Right lobe of liver (tissue), 4 donors: ENCODE measurements around a stretch of chr4.

GRCh38 chr4:76486816-76487258 lies 51.8 kb downstream of the SHROOM3 start:
- PRO-cap, 4 experiments, result peak in 4 of 4 experiments; most common plus-strand start chr4:76486838 (in 3)
- RAMPAGE, long total RNA, 2 experiments, result no peak in any of the 2 experiments

GRCh38 chr4:76526326-76527172 lies 91.5 kb downstream of the SHROOM3 start:
- PRO-cap, 4 experiments, result peak in 4 of 4 experiments; most common plus-strand start chr4:76526755 (in 3); most common minus-strand start chr4:76526654 (in 4)
- RAMPAGE, long total RNA, 2 experiments, result no peak in any of the 2 experiments

DNA sequence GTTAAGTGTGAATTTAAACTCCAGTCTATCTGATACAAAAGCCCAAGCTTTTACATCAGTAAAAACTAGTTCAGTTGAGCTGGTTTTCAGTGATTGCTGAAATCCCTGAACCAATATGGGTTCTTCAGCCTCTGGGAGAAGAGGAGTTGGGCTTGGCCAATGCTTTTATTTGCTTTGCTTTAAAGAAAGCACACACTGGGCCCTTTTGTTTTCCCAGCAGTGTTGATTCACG lies 136.1 kb downstream of the SHROOM3 start:
- PRO-cap, 4 experiments, result peak in 3 of 4 experiments; most common minus-strand start position 140 of the sequence (in 3)
- RAMPAGE, long total RNA, 2 experiments, result no peak in any of the 2 experiments

DNA sequence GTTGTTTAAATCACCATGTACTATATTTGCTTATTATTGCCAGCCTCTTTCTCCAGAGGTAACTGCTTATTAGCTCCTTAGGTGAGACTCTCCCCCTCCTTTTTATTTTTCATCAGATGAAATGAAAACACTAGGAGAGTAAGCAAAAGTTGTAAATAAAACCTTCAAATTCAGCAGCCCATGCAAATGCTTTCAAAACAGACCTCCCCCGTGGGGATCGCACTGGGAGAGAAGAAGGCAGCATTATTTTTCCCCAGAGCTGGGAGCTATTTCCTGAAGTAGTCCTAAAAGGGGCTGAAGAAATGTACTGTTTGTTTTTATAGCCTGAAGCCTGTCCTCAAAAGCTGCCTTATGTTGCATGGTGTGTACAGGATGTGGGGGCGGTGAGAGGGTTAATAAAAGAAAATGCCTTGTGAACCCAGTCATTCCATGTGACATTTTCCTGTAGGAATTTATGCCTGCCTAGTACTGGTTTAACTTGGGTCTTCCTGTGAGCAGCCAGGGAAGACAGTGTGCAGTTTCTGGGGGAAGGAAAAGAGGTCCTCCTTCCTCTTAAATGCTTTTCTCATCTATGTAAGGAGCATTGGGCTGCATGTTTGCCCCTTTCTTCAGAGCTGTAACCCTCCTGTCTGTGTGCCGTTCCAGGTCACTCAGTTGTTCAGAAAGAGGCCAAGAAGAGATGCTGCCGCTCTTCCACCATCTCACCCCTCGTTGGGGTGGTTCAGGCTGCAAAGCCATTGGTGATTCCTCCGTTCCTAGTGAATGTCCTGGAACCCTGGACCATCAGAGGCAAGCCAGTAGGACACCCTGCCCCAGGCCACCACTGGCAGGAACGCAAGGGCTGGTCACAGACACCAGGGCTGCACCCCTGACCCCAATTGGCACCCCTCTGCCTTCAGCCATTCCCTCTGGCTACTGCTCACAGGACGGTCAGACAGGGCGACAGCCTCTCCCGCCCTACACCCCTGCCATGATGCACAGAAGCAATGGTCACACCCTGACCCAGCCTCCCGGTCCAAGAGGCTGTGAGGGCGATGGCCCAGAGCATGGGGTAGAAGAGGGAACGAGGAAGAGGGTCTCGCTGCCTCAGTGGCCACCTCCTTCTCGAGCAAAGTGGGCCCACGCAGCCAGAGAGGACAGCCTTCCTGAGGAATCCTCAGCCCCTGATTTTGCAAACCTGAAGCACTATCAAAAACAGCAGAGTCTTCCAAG lies 143.9 kb downstream of the SOWAHB start:
- PRO-cap, 4 experiments, result peak in 1 of 4 experiments; most common plus-strand start position 929 of the sequence (in 1)
- RAMPAGE, long total RNA, 2 experiments, result no peak in any of the 2 experiments

DNA sequence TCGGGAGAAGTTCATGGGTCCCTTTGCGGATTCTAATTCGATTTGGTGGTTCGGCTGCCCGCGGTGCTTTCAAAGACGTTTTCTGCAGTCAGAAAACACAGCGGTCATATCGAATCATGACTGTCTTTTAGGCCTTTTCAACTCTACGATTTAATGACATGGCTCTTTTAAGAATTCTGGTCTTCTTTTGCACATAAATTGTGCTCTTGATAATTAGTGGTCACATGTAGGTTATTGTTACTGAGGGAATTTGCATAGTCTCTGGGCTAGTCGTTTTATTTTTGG lies 1.6 kb downstream of the SEPTIN11 start:
- PRO-cap, 4 experiments, result peak in 4 of 4 experiments; most common plus-strand start position 35 of the sequence (in 4)
- RAMPAGE, long total RNA, 2 experiments, result no peak in any of the 2 experiments

GRCh38 chr4:76954959-76955508 lies 5.5 kb downstream of the SEPTIN11 start:
- PRO-cap, 4 experiments, result no peak in any of the 4 experiments
- RAMPAGE, long total RNA, 2 experiments, result no peak in any of the 2 experiments

- PRO-cap, 4 experiments, result no peak in any of the 4 experiments
- RAMPAGE, long total RNA, 2 experiments, result no peak in any of the 2 experiments
Measured at GRCh38 chr4:77028304-77028957, 47.4 kb downstream of the CCNI start.

- PRO-cap, 4 experiments, result no peak in any of the 4 experiments
- RAMPAGE, long total RNA, 2 experiments, result no peak in any of the 2 experiments
Measured at GRCh38 chr4:77177304-77177725, 20.3 kb downstream of the CCNG2 start.

DNA sequence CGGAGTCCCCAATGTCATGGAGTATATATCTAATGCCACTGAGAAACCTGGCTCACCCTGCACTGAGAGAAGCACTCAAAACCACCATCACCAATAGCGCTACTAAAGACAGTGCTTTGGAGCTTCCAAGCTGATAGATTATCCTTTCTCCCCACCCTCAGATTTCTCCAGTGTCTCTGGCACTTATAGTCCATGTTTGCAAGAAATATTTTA lies 280 bp upstream of the CXCL13 start:
- PRO-cap, 4 experiments, result peak in 1 of 4 experiments; most common plus-strand start position 55 of the sequence (in 1)
- RAMPAGE, long total RNA, 2 experiments, result no peak in any of the 2 experiments

DNA sequence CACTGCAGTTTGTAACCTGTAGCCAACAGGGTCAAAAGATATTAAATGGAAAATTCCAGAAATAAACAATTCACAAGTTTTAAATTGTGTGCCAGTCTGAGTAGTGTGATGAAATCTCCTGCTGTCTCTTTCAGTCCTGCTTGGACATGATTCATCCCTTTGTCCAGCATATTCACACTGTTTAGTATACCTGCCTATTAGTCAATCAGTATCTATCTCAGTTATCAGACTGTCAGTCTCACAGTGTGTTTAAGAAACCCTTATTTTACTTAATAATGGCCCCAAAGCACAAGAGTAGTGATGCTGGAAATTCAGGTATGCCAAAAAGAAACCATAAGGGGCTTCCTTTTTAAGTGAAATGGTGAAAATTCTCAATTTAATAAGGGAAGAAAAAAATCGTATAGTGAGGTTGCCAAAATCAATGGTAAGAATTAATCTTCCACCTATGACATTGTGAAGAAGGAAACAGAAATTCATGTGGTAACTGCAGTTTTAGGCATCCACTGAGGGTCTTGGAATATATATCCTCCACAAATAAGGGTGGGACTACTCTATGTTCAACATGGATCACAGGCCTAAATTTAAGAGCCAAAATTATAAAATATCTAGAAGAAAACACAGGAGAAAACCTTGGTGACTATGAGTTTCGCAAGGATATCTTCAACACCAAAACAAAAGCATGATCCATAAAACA lies 21.7 kb downstream of the CNOT6L start:
- PRO-cap, 4 experiments, result no peak in any of the 4 experiments
- RAMPAGE, long total RNA, 2 experiments, result no peak in any of the 2 experiments

DNA sequence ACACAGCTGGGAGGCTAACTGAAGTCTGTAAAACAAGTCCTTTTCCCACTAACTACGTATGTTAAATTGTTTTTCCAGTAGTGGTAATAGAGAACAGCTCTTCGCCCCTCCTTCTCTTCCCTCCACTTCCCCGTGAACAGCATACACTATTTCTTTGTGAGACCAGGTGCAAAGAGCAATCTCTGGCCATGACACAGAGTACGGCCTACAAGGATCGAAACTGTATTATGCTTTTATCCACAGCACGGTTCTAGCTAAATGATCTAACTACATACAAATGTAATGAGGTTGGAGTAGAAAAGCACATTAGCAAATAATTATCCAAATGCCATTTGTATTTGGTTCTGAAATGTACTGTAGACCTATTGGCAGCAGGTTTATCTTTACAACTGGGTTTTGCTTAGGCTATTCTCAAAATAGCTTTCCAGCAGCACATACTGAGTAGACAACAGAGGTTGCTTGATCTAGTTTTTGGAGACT lies 1.5 kb downstream of the CNOT6L start:
- PRO-cap, 4 experiments, result peak in 3 of 4 experiments; most common plus-strand start position 157 of the sequence (in 3); most common minus-strand start position 123 of the sequence (in 3)
- RAMPAGE, long total RNA, 2 experiments, result no peak in any of the 2 experiments

GRCh38 chr4:78142464-78143129 lies 85.5 kb downstream of the FRAS1 start:
- PRO-cap, 4 experiments, result no peak in any of the 4 experiments
- RAMPAGE, long total RNA, 2 experiments, result no peak in any of the 2 experiments

GRCh38 chr4:78581590-78582103 lies 30.1 kb downstream of the ANXA3 start:
- PRO-cap, 4 experiments, result no peak in any of the 4 experiments
- RAMPAGE, long total RNA, 2 experiments, result no peak in any of the 2 experiments

DNA sequence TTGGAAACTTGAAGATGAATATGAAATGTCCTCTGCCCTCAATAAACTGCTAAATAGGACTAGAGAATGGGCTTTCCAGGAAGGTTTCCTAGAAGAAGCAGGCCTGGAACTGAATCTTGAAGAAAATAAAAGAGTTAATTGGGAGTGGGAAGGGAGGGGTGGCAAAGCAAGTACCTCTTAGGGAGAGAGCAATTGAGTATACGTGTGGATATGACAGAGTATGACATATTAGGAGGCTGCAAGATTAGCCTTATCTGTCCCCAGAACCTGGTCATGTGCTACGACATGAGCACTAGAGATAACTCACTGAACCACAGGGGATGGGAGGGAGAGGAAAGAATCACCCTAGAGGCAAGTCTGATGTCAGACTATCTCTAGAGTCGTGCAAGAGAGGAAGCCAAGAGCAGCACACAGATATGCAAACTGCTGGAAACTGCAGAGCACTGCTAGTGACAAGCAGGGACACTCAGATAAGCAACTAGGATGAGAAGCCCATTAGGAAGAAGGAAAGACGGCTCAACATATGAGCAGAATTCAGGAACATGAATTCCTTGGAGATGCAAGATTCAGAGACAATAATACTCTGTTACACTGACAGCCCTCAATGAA lies 84.2 kb upstream of the BMP2K start:
- PRO-cap, 4 experiments, result no peak in any of the 4 experiments
- RAMPAGE, long total RNA, 2 experiments, result no peak in any of the 2 experiments

- PRO-cap, 4 experiments, result no peak in any of the 4 experiments
- RAMPAGE, long total RNA, 2 experiments, result no peak in any of the 2 experiments
Measured at GRCh38 chr4:78783684-78784959, 8.0 kb downstream of the BMP2K start.

DNA sequence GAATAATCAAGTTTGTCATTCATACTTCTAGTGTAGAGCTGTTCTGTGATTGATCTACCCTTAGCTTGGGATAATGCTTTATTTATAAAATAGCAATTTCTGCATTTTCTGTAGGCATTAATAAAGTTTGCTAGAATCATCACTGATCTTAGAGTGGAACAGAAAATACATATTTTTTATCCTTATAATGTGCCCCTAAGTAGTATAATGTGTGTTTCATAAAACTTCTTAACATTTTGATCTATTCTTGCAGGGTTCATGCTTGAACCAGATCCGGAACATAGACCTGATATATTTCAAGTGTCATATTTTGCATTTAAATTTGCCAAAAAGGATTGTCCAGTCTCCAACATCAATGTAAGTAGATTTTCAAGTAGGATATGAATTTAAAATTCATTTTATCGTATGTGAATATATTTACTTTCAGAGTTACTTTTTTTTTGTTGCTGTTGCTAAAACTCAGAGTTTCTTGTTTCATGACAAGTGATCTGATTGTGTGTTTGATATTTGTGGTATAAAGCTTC lies 79.8 kb downstream of the PAQR3 start:
- PRO-cap, 4 experiments, result no peak in any of the 4 experiments
- RAMPAGE, long total RNA, 2 experiments, result start-site peak on the plus strand in 1 of 2 experiments, centred at position 285 of the sequence, 17 reads per replicate

DNA sequence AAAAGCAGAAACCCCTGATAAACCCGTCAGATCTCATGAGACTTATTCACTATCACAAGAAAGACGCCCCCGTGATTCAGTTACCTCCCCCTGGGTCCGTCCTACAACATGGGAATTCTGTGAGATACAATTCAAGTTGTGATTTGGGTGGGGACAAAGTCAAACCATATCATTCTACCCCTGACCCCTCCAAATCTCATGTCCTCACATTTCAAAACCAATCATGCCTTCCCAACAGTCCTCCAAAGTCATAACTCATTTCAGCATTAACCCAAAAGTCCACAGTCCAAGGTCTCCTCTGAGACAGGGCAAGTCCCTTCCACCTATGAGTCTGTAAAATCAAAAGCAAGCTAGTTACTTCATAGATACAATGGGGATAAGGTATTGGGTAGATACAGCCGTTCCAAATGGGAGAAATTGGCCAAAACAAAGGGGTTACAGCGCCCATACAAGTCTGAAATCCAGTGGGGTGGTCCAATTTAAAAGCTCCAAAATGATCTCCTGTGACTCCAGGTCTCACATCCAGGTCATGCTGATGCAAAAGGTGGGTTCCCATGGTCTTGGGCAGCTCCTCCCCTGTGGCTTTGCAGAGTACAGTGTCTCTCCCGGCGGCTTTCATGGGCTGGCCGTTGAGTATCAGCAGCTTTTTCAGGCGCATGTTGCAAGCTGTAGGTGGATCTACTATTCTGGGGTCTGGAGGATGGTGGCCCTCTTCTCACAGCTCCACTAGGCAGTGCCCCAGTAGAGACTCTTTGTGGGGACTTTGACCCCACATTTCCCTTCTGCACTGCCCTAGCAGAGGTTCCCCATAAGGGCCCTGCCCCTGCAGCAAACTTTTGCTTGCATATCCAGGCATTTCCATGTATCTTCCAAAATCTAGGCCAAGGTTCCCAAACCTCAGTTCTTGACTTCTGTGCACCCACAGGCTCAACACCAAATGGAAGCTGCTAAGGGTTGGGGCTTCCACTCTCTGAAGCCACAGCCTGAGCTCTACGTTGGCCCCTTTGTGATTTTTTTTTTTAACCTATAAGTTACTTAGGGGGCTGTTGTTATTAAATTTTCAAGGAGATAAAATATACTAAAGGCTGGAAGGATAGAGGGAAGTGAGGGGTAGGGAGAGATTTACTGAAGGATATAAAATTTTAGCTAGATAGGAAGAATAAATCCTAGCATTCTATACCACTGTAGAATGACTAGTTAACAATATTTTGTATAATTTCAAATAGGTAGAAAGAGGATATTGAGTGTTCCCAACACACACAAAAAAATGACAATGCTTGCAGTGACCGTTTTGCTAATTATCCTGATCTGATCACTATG lies 70.5 kb downstream of the PAQR3 start:
- PRO-cap, 4 experiments, result no peak in any of the 4 experiments
- RAMPAGE, long total RNA, 2 experiments, result no peak in any of the 2 experiments

GRCh38 chr4:78937824-78938289 lies 1.4 kb downstream of the PAQR3 start:
- PRO-cap, 4 experiments, result no peak in any of the 4 experiments
- RAMPAGE, long total RNA, 2 experiments, result no peak in any of the 2 experiments

GRCh38 chr4:80016388-80017202 lies 56.4 kb downstream of the ANTXR2 start:
- PRO-cap, 4 experiments, result no peak in any of the 4 experiments
- RAMPAGE, long total RNA, 2 experiments, result no peak in any of the 2 experiments

GRCh38 chr4:80036845-80037548 lies 36.0 kb downstream of the ANTXR2 start:
- PRO-cap, 4 experiments, result peak in 1 of 4 experiments; most common plus-strand start chr4:80037253 (in 1); most common minus-strand start chr4:80037026 (in 1)
- RAMPAGE, long total RNA, 2 experiments, result no peak in any of the 2 experiments